Skeletal muscle satellite cell (primary cell): ENCODE measurements around a stretch of chr11.

- CAGE, long polyA plus RNA, result no peak
Observed at GRCh38 chr11:126124419-126124984, 61.8 kb upstream of the CDON start.

- CAGE, long polyA plus RNA, result no peak
Observed at GRCh38 chr11:126260055-126260704, 8.5 kb downstream of the SRPRA start.

DNA sequence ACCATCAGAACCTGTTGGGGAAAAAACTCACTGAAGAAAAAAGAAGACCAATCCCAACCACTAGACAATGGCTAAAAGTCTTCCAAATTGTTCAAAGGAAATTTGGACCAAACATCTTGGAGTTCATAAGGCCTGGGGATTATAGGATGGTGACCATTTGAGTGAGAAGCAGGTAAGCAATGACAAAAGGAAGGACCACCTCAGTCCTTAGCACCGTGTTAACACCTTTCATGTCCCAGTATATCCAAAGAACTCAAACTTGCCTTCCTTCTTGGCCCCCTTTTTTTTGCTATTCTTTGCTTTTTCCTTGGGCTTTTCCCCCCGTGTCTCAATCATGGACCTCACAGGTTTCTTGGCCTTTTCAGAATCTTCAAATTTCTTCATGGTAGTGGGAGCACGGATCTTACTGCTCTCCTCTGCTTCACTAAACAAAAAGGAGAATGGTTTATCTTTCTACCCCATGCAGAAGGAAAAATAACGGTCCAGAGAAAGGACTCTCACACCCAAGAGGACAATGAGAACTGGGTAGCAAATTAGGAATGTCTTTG lies 1.7 kb downstream of the SRPRA start:
- CAGE, long polyA plus RNA, result no peak

DNA sequence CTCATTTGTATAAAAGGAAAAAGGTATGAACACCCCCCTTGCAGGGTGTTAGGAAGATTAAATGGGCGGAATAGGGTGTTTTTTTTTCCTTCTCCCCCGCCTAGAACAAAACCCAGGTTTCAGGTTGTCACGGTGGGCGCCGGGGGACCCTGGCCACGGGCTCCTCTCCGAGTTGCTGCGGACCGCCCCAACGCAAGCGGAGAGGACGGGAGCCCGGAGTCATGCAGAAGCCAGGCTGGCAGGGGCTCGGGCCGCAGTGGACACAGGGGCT lies 260 bp upstream of the TIRAP start:
- CAGE, long polyA plus RNA, result no peak

GRCh38 chr11:126331959-126332903 lies 23.3 kb upstream of the ST3GAL4 start:
- CAGE, long polyA plus RNA, result no peak

DNA sequence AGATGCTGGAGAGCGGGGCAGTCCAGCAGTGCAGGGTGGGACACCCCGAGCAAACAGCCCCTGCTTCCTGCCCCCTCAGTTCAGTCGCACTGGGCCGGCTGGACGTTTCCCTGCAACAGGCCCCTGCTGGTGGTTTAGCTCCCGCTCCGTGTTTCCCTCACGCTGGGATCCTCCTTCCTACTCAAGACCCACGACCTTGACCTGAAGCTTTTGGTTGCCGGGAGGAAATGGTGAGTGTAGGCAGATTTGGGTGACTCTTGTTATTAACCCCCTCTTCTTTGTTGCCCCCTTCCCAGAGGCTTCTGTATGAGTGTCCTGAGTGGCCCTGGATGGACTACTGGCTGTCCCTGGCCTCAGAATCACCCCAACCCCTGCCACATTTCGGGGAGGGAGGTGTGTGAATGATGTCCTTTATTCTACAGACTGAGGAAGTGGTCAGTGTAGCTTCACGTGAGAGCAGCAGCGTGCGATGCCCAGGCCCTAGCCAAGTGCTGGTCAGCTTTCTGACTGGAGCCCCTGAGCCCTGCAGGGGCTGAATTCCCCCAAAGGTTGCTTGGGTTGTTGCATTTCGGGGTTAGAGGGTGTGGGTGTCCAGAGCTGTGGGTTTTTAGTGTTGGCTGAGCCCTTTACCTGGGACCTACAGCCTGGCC lies 2.8 kb downstream of the ST3GAL4 start:
- CAGE, long polyA plus RNA, result no peak

- CAGE, long polyA plus RNA, result no peak
Observed at GRCh38 chr11:126359411-126360526, 4.3 kb downstream of the ST3GAL4 start.

DNA sequence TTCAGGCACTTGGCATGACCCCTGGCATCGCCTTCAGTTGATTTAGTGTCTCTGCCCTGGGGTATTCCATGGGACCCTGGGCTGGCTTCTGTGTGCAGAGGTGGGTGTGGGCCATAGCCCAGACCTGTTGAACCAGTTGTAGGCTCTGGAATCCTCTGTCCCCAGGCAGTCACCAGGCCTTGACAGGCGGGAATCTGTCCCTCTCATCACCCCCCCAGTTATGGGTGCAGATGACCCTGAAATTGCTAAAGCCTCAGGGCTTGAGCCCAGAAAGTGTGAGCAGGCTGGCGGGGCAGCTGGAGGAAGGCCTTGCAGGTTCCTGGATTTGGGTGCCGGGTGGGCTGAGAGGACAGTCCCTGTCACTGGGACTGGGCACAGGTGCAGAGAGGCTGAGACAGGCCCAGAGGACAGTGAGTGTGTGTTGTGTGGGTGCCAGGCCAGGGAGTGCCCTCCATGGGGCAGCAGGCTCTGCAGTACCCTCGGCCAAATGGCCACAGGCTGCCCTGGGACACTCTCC lies 27.2 kb downstream of the ST3GAL4 start:
- CAGE, long polyA plus RNA, result no peak

GRCh38 chr11:127109779-127110297 lies 109.3 kb upstream of the KIRREL3 start:
- CAGE, long polyA plus RNA, result no peak

DNA sequence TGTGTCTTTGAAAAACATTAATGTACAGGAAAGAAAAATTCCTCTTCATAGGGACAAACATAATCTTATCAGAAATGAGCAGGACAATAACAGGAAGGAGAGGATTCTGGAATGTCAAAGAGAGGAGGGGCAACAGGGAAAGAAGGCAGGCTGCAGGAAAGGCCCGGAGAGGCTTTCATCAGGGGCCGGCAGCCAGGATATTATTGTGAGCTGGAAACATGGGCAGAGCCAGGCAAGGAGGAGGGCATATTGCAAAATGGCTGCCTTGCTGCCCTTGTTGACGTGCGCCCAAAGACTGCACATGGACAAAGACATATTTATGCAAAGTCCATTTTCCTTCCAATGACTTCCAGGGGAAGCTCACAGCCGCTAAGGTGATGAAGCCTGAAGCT lies 433.7 kb downstream of the ETS1 start:
- CAGE, long polyA plus RNA, result no peak

- CAGE, long polyA plus RNA, result no peak
Observed at GRCh38 chr11:128207723-128208021, 379.7 kb downstream of the ETS1 start.

DNA sequence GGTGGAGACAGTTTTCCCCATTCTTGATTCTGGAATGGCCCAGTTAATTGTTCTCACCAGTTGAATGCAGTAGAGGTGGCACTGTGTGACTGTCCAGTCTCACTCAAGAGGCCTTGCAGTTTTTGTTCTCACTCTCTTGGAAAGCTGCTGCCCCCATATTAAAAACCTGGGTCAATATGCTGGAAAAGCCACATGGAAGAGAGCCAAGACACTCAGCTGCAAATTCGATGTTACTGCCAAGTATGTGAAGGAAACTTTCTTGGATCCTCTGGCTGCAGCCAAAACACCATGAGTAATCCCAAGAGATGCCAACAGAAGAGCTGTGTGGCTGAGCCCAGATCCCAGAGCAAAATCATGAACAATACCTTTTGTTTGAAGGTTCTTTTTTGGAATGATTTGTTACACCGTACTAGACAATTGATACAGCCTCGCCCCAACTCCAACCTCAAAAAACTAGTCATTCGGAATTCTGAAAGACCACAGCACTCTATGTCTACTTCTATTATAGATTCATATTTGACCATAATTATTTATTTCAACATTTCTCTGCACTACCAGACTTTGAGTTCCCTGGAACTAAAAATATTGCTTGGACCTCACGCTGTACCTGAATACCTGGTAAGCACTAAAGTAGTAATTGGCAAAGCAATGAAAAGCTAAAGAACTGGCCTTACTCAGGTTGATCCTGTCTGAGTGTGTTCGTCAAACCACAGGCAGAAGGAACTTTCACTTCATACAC lies 378.9 kb downstream of the ETS1 start:
- CAGE, long polyA plus RNA, result no peak

DNA sequence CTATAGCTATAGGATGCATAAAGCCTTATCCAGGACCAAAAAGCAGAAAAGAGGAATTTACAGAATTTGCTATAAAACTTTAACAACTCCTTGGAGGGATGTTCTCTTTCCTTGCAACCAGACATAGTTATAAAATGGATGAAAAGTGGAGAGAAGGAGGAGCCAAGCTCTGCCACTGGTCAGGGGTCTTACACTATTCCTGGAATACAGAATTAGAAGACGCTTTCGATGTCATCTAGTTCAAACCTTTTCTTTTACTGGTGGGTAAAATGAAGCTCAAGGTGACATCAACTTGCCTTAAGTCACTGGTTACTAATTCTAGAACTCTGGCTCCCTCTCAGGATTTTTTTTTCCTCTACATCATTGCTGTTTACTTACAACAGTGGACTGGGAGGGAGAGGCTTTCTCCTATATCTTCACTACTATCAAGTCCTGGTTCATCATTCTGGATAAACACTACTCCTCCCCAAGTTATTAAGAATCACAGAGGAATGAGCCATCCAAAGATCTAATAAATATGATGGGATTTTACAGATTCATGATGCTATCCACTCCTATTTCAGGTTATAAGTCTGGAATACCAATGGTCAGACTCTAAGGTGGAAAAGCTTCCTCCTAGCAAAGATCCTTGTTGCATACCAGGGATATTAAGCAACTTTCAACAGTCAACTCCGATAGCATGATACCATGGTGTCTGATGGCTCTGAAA lies 82.9 kb downstream of the ETS1 start:
- CAGE, long polyA plus RNA, result no peak

GRCh38 chr11:128517510-128518290 lies 69.7 kb downstream of the ETS1 start:
- CAGE, long polyA plus RNA, result no peak

GRCh38 chr11:128518386-128519050 lies 68.8 kb downstream of the ETS1 start:
- CAGE, long polyA plus RNA, result no peak

DNA sequence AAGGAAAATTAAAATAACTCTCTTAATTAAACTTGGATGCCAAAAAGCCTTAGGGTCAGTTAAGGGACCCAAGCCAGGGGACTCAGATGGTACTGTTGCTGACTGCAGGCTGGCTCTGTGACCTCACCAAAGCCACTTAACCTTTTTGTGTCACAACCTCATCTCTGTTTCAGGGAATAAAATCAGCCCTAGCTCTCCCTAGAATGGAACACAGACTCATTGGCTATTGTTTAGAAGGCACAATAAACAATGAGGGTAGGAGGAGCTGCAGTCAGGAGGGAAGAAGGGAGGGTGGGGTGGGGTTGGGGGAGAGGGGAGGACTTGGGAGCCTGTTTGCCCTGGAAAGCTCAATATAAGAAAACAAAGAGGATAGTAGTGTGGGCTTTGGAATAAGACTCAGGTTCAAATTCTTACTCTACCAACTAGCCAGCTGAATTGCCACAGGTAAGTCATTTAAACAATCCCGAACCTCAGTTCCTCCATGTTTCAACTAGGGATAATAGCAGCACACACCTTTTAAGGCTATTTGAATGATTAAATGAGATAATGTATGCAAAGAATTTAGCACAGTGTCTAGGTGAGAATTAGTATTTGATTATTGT lies 61.4 kb downstream of the ETS1 start:
- CAGE, long polyA plus RNA, result no peak

DNA sequence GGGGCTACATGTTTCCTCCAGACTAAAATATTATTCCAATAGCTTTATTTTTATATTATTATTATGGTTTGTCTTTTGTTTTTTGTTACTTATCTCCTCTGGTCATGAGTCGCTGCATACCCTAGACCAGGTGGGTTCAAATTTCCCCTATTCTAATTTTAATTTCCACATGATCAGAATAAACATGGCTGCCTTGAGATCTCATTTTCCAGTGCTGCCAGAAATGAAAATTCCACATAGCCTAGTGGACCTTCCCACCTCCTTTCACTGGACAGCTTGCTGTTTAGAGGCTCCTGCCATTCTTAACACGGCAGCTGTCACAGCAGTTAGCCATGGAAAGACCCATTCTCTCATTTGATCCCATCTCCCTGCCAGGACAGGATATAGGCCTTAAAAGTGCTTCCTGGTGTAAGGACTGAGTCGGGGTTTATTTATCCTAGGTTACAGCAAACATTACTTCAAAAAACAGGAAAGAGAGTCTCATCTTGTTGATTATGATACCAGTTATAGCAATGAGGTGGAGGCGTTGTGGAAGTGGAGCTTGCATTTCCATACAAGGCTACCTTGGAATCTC lies 17.2 kb upstream of the ETS1 start:
- CAGE, long polyA plus RNA, result no peak

DNA sequence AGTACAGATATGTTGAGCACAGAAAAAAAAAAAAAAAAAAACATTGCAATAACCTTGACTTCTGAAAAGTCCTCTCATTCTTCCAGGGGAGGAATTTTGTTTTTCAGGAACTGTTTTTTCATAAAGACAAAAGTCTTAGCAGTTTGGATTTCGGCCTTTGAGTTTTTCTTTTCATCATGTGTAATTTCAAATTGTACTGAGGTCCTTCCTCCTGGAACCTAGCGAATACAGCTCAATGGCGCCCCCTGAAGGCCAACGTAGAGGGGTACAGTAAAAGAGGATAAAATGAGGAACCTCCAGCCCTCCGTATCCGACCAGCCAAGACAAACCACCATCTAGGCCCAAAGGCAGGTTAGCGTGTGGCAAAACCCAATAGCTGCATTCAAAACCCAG lies 43.0 kb upstream of the ETS1 start:
- CAGE, long polyA plus RNA, result no peak

DNA sequence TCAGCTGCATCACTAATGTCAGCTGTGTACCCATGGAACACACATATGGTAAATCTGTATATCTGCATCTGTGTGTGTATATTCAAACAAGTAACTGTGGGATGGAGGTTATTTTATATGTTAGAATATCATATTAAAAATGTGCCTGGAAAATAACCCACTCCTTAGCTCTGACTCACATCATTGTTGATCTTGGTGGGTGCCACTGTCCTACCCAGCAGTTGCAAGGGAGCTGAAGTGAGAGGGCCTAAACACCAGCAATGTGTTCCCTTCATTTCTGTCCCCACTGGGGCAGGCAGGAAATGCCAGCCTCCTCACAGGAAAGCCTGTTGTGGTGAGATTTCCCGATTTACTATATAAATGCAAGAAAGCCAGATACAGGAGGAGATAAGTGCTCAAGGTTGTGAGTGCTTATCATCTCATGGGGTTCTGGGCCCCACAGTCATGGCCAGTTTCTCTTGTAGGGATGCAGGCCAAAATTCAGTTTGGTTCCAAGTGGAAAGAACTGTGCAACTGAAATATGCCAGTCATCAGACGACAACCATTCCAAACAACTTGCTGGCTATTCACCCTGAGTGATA lies 15.9 kb upstream of the FLI1 start:
- CAGE, long polyA plus RNA, result no peak

DNA sequence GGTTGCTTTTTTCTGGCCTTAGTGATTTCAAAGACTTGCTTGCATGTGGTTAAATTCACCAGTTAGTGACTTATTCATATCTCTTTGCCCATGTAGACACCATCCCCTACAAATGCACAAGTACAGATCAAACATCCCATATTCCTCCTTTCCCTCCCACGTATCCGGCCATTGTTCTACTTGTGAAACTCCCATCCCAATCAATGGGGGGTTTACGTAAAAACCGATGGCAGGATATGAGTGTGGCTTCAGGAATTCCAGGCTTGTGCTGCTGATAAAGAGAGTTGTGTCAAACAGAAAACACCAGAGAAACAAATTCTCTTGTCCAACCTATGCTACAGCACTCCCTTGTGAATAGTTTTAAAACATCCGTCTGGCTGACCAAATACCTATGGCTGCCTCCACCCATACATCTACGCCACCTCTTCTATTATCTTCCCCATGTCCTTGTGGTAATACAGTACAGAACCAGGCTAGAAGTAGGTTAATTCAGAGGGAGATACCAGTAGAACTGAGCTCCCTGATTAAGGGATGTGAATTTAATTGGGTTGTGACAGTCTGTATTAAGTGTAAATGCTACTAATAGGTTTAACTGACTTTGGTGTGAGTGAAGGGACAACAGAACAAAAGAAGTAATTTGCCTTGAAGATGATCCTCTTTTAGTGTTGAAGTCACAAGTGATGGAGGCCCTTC lies 15.6 kb downstream of the FLI1 start:
- CAGE, long polyA plus RNA, result no peak